Tongue (tissue), 2 donors: ENCODE results near the genes COL28A1, RPA3, GLCCI1, NDUFA4 and PHF14.

GRCh38 chr7:6642122-6642550, 5.0 kb downstream of the ZNF316 start:
- RAMPAGE, long total RNA = no peak

- RAMPAGE, long total RNA = no peak
Measured at GRCh38 chr7:6697182-6697977, 9.4 kb downstream of the ZNF12 start.

DNA sequence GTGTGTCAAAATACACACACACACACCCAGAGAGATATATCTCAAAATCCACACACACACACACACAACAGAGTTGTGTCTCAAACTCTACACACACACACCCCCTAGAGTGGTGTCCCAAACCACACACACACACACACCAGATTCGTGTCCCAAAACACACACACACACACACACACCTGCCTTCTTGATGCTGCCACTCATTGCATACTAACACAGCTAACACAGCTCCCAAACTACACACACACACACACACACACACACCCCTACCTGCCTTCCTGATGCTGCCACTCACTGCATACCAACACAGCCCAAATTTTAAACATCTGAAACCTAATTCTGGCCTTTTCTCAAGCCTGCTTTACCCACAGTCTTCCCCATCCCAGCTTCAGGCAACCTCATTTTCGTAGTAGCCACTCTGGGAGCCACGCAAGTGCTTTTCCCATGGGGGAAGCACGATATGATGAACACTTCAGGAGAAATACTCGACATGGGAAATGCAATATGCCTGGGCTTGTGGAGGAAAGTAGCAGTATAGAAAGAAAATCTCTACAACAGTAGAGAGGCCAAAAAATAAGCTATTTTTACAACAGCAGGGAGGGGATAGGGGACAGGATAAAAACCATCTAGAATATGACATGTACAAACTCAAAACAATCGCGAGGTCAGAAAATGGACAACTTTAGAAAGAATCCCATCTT, 3.8 kb downstream of the ZNF12 start:
- RAMPAGE, long total RNA = no peak

DNA sequence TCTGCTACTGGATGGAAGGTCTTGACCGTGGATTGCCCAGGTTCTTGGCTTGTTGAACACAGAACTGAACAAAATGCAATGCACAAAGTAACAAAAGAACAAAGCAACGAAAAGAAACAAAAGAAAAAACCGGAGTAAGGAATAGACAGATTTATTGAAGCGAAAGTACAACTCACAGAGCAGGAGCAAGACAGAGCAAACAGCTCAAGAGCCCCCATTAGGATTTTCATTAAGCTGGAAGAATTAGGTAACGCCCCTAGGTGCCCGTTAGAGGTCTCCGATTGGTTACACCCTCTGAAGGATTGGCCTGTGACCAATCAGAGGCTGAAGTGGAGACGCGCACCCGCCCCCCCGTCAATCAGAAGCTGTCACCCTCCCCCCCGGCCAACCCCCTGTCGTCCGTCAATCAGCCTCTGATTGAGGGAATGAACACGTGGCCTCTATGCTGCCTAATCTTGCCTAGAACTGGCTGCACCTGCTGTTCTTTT, 1.0 kb upstream of the CCZ1B start:
- RAMPAGE, long total RNA = no peak

- RAMPAGE, long total RNA = no peak
Measured at GRCh38 chr7:6945940-6946453, 119.9 kb upstream of the CCZ1B start.

DNA sequence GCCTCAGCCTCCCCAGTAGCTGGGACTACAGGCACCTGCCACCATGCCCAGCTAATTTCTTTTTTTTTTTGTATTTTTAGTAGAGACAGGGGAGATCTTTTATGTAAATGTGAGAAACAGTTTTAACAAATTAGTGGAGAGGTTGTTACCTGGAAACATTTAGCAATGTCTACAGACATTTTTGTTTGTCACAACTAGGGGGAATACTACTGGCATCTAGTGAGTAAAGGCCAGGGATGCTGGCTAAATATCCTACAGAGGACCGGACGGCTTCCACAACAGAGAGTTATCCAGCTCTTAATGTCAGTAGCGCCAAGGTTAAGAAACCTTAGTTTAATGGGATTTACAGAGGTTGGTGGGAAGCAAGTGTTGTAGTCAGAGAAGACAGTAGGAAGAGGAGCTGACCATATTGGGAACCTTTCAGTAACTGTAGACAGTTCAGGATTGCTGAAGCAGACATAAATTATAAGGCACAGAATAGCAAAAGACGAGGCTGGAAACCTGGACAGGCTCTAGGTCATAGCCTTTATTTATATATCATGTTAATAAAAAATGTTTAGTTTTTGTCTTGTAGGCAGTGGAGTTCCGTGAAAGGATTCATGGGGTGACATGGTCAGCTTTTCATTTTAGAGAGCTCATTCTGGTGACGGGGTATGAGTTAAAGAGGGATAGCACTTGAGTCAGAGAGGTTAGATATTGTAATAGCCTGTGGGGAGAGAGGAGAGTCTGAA, 5.2 kb downstream of the C1GALT1 start:
- RAMPAGE, long total RNA = no peak

DNA sequence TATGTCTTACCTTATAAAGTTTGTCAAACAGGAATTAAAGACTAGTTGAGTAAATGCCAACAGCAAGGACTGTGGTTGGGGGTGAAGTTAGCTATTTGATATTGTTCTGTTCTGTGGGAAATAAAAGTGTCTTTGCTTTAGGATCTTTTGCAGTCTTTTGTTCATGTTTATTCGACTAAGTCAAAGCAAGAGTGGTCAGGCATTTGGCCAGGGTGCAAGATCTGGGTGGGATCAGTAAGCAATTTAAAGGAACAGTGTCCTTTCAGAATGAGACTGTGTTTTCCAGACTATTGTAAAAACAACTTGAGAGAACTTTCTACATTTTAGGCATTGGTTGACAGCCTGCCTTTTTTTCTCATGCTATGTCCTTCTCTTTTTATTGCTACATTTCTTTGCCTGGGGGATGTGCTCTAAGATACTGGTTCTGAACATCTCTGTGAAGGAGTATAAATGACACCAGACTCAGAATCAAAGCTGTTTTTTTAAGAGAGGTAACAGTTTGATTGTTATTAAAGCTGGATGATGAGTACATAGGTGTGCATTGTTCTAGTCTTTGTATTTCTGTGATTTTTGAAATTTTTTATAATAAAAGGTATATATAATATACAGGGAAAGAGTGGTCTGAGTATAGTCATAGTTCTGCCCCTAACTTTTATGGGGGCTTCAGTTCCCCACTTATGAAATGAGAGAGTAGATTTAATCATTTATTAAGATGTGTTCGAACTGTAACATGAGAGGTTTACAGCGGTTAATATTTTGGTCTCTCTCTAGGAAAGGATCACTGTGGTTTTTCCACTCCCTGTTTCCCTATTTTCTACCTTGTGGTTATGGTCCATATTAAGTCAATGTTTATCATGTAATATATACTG, at the start of gene COL28A1:
Gene COL28A1 (minus strand): TSS at position 134 of the 869 bp plus-strand sequence.
- RAMPAGE, long total RNA = no peak

- RAMPAGE, long total RNA = no peak
Measured at GRCh38 chr7:7718329-7719056, at the start of gene RPA3. RPA3 (minus strand) TSS chr7:7718607.

- RAMPAGE, long total RNA = no peak
Measured at GRCh38 chr7:7726335-7727034, 8.1 kb upstream of the RPA3 start.

- RAMPAGE, long total RNA = no peak
Measured at GRCh38 chr7:7968033-7968892, at the start of gene GLCCI1. GLCCI1 (plus strand) TSS chr7:7968796.

DNA sequence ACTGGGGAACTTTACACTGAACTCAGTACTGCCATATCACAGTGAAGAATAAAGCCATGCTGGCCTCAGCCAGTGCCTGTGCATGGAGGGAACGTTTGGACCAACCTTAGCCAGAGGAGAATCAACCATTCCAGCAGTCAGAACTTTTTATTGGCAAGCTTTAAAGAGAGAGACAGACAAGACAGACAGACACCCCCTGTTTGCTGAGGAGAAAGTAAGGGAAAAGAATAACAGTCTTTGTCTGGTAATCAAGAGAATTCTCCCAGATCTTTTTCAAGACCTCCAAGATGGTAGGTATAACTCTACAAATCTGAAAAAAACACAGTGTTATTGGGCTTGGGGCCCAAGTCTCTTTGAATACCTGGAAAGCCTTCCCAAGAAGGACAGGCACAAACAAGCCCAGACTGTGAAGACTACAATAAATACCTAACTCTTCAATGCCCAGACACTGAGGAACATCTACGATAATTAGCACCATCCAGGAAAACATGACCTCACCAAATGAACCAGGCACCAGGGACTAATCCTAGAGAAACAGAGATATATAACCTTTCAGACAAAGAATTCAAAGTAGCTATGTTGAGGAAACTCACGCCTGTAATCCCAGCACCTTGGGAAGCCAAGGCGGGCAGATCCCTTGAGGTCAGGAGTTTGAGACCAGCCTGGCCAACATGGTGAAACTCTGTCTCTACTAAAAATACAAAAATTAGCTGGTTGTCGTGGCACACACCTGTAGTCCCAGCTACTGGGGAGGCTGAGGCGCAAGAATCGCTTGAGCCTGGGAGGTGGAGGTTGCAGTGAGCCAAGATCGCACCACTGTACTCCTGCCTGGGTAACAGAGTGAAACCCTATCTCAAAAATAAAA, 58.3 kb downstream of the GLCCI1 start:
- RAMPAGE, long total RNA = no peak

DNA sequence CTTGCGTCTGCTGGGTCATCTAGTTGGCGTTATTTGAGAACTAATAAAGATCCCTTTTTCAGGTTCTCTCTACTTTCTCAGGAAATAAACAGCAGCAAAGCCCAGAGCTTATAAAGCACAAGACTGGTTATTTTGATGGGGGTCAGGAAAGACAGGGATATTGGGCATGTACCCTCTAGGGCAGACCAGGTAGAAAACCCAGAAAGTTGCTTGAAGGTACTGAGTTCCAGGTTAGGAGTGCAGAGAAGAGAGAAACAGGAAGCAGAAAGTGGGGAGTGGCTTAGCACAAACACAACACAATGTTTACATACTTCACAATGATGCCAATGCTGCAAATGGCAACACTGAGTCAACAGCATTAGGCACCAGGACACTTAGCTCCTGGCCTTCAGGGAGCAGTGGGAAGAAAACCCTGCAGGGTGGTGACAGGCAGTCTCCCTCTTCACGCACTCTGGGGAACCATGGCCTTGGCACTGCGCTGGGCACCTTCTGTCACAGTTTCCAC, 7.4 kb downstream of the ICA1 start:
- RAMPAGE, long total RNA = no peak

DNA sequence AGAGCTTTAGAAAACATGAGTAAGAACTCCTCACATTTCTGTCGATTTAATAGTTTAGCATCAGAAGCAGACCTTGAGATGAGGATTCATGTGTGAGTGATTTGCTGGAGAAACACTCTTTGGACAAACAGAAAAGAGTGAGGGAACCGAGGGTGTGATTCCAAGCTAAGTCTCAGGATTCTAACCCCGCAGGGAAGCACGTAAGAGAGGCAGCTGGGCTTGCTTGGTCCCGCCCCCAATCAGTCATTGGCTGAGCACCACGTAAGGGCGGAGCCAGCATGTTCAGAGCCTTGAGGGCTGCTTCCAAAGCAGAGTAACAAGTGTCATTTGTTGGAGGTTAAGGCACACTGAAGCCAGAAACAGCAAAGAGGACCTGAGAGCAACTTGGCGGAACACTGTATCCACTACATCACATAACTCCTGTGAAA, 43.6 kb upstream of the NXPH1 start:
- RAMPAGE, long total RNA = no peak

GRCh38 chr7:10934237-10934799, 5.6 kb downstream of the NDUFA4 start:
- RAMPAGE, long total RNA = no peak

DNA sequence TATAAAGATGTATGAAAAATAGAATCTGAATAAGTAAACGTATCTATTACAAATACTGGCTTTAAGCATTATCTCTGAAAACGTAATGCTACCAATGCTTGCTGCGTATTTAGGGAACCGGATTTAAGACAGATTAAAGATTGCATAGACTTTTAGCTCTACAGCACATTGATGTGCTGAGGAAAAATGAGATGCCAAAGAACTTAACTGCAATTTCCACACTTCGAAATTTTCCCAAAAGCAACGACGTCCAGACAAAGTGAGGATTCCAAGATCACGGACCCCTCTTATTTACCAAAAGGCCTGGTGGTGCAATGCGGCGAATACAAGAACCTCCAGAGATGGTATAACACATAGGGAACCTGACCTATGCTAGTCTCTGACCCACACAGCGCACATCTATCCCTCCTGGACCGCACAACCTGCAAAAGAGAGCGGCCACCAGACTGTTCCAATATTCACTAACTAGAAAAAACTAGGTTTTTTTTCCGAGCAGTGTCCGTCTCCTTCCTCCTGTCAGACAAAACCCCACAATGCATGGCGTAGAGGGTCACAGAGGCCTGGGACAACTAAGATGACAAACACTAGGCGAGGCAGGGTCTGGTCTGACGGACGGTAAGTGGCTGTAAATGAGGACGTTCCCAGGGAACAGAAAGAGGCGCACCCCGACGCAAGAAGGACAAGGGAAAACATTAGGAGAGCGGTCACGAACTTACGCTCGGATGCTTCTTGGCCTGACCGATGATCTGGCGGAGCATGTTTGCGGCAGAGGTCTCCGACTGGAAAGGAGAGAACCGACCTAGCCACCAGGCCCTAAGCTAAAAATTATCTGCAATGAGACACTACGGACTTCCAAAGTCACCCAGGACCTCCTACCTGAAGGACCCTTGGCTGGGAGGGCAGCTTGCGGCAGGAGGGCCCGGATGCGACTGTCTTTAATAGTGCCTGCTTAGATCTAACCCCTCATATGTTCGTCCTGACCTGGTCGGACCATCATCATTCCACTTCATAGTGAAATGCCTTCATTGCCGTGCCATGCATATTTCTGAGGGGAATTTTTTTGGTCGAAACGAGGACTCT, at the start of gene NDUFA4:
Gene NDUFA4 (minus strand): TSS at position 854 of the 1,080 bp plus-strand sequence.
- RAMPAGE, long total RNA = start-site peak on the minus strand centred at position 830 of the sequence, 87 bp wide, 6,002 and 642 reads in 2 replicates

- RAMPAGE, long total RNA = no peak
Measured at GRCh38 chr7:10973472-10974053, at the start of gene PHF14. PHF14 (plus strand) TSS chr7:10973872.

- RAMPAGE, long total RNA = no peak
Measured at GRCh38 chr7:10974748-10975191, 1.1 kb downstream of the PHF14 start.

GRCh38 chr7:11472655-11473026, 359.4 kb downstream of the THSD7A start:
- RAMPAGE, long total RNA = no peak

DNA sequence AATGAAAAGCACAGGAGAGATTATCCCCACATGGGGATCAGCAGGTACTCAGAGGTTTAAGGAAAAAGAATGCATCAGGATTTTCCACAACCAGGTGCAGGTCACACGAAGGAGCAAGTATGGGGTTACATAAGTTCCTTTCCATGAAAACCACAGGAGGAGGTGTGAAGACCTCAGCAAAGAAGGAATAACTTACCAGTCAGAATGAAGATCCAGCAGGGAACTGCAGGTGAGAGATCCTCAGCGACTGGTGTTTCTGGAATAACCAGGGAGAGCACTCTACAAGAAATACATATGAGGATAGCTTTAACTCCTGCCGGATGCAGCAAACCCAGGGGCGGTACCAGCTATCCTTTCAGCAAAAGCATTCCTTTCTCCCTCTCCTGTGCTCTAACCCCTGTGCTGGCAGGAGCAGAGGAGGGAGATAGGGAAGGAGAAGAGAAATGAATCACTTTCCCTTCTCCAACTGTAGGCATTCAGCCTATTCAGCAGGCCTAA, 116.6 kb upstream of the TMEM106B start:
- RAMPAGE, long total RNA = no peak

GRCh38 chr7:12404157-12404588, 508 bp upstream of the VWDE start:
- RAMPAGE, long total RNA = no peak